Diencephalon (tissue), 2 donors: ENCODE data around the genes SMAD4, DYNAP, RAB27B, CCDC68 and ATP8B1.

- RAMPAGE, long total RNA: start-site peak on the minus strand at chr18:51030050-51030108, 19 and 29 reads in 2 replicates
Measured at GRCh38 chr18:51030002-51030388, at the start of gene SMAD4. SMAD4 (plus strand) TSS chr18:51030213.

GRCh38 chr18:52340365-52340780 is 376 bp downstream of the DCC start:
- RAMPAGE, long total RNA: no peak

GRCh38 chr18:54232523-54232942 is 8.1 kb upstream of the MBD2 start:
- RAMPAGE, long total RNA: no peak

DNA sequence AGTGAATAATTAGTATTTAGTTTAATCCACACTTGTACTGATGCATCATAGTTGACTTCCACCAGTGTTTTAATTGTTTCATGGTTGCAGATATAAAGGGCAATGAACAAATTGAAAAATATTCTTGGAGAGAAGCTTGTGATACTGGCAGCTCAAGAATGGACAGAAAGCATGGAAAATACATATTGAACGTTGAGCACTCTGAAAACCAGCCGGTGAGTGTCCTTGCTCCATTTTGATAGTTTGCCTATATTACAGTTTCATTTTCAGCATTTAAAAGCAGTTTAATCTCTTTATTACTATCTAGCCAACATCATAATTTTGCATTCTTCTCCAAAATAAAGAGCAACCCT is at the start of gene DYNAP:
Gene DYNAP, plus strand, starts transcription at position 121 of the 353 bp plus-strand sequence.
- RAMPAGE, long total RNA: no peak

DNA sequence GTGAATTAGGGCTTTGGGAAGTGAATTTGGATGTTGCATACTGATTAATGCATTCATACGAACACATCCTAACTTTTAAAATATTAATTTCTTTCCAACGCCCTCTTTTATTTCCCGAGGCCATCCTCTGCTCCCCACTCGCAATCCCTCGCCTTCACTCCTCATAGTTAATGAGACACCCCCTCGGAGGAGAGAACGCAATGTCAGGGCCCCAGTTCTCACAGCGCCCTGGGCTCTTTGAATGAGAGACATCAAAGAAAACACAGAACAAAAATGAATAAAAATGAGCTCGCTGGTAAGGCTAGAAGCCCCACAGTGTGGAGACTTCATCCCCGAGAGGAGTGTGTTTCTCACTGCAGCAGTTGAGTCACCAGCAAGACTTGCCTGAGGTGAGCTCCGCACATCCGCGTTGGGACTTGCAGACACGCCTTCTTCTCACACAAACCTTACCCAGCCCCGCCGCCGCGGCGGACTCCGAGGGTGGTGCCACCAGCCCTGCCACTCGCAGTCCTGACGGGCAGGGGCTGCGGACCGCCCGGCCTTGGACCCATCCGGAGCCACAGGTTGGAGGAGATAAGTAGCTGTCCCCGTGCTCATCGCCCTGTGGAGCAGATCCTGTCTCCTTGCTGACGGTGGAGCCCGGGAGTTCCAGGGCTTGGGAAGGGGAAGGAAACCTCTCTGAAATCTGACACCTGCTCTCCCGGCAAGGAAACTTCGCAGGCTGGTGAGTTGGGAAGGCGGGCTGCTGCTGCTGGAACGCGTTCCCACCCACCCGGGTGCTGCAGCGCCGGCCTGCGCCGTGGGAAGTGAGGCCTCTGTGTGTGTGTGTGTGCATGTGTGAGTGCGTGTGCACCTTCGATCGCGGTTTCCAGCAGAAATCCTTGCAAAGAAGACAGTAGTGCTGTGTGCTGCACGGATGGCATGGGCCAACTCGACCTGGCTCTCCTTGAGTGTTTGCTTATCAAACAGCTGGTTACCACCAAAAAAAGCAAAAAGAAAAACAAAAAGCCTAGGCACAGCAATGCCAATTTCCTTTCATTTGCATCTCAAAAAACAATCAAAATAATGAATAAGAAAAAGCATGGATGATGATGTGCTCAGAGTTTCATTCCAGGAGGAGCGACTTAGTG is at the start of gene RAB27B:
Gene RAB27B, plus strand, starts transcription at position 501 of the 1,130 bp plus-strand sequence.
- RAMPAGE, long total RNA: no peak

- RAMPAGE, long total RNA: no peak
Measured at GRCh38 chr18:54946104-54946821, 13.0 kb downstream of the CCDC68 start.

DNA sequence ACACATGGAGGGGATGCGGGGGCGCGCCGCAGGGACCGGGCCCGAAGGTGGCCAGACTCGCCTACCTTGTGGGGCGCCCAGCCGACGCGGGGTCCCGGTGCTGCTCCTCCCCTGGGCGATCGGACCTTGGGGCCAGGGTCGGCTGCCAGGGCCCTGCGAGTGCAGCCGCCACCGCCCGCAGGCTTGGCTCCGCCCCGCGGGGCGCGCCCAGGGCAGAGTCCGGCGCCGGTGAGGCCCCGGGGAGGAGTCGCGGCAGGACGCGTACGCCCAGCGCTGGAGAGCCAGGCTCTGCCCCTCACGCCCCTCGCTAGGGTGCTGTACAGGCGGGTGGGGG is at the start of gene CCDC68:
Gene CCDC68, minus strand, starts transcription at position 191 of the 334 bp plus-strand sequence.
- RAMPAGE, long total RNA: no peak

- RAMPAGE, long total RNA: no peak
Measured at GRCh38 chr18:55326082-55326481, 261.9 kb downstream of the TCF4 start.

DNA sequence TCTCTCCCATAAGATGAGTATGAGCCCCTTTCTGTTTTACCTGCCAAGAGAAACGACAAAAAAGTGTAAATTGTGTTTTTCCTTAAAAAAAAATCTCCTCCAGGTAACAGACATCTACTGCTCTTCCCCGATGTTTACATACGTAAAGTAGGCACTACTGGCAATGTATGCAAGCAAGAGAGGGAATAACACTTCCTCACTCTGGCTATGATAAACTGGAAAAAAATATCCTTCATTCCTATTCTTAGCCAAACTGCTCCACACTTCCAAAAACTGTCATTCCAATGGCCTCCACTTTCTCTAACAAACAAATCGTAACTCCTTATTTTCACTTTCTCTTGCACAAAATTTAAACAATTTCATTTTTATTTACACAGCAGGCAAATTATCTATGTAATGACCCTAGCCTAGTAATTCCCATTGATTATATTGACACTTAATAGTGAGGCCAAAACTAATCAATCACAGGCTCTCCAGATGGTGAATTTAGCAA is 184.5 kb downstream of the TCF4 start:
- RAMPAGE, long total RNA: no peak

- RAMPAGE, long total RNA: no peak
Measured at GRCh38 chr18:55579542-55579775, 8.5 kb downstream of the TCF4 start.

GRCh38 chr18:55721412-55721693 is 133.4 kb upstream of the TCF4 start:
- RAMPAGE, long total RNA: no peak

DNA sequence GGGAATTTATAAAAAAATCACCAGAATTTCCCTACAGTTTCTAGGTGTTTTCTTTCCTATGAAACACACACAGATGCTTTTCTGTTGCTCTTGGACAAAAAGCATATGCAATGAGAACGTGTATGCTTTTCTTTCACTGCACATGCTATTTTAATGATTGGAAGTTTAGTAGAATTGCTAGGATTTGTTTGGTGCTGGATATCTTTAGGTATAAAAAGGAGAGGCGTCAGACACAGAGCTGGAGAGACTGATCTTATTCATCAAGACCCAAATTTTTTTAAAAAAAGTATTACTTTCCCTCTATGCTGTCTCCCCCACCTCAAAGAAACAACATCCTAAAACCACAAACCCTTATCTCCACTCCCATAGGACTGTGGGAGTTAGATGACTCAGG is 144.0 kb upstream of the TCF4 start:
- RAMPAGE, long total RNA: no peak

DNA sequence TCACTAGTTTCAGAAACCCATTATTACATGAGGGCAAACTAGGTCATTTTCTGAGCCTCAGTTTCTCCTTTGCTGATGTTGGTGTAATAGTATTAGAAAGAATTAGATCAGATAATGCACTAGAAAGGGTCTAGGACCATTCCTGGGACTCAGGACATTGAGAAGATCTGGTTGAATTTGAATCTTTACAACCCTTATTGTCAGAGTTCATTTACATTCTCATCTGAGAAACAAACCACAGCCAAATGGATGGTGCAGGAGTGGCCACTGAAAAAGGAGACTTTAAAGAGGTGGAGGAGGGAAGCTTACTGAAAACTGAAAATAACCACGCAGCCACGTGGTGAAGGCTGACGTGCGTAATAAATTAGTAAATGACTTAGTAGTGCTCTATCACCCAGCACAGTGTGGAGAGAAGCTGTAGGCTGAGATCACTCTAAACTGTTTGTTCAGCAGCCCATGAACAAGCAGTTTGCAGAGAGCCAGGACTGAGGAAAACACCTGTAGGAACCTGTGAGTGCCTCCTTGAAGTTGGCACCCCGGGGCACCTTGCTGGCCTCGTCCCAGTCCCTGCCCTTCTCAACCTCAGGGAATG is 193.1 kb downstream of the TXNL1 start:
- RAMPAGE, long total RNA: no peak

DNA sequence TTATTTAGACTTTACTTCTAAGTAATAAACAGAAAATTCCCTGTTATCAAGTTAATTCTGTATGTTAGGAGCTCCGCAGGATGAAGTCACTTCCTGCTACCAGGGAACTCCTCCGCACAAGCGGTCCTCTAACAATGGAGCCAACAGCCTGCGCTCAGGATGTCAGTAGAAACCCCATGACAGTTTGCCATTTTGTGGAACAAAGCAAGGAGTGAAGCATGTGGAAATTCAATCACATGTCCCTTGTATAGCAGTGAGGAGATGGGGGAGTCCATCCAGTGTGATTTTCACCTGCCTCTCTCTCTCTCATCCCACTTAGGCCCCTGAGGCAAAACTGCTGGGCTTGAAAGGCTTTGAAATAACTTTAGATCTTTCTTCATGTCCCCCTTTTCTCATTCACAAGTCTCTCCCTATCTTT is 138.2 kb downstream of the WDR7 start:
- RAMPAGE, long total RNA: no peak

DNA sequence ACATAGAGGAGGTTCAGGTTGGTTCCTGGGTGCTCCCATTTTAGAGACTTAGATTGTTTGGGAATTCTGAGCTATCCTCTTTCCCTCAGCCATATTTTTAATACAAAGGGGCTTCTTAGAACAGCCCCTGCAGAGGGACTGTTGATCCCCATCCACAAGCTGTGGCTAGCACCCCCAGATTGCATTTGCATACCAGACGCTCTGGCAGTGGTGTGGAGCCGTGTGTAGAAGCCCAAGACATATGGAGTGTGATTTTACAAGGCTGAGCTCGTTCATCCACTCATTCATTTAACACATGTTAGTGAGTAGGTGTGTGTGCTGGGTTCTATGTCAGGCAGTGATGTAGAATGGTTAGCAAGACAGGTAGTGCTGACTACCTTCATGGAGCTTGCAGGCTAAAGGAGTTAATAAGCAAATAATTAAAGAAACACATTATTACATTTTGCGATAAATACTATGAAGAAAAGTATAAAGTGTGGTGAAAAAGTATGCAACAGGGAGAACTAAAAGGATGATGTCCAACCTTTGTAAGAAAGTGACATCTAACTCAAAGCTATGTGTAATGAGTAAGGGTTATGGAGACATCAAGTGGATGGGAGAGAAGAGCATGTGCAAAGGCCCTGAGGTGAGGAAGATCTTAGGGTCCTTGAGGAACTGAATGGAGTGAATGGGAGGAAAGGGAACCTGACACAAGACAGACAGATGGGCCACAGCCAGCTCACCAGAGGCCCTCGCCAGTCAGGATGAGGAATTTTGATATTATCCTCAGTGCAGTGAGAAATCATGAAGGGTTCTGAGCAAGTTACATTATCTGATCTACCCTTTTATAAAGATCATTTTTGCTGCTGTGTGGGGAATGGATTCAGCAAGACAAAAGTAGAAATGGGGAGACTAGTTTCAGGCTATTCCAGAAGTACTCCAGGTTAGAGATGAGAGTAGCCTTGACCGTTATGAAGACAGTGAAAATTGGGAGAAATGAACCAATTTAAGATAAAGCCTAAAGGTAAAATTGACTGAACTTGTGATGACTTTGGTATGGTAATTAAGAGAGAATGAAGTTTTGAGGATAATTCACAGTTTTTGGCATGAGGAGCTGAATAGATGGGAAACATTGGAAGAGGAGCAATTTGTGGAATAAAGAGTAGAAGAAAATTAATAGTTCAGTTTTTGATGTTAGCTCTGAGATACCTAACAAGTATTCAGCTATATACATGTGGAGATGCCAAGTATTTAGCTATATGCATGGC is 166.3 kb upstream of the BOD1L2 start:
- RAMPAGE, long total RNA: no peak

GRCh38 chr18:57693780-57694787 is 72.4 kb upstream of the NARS1 start:
- RAMPAGE, long total RNA: no peak

DNA sequence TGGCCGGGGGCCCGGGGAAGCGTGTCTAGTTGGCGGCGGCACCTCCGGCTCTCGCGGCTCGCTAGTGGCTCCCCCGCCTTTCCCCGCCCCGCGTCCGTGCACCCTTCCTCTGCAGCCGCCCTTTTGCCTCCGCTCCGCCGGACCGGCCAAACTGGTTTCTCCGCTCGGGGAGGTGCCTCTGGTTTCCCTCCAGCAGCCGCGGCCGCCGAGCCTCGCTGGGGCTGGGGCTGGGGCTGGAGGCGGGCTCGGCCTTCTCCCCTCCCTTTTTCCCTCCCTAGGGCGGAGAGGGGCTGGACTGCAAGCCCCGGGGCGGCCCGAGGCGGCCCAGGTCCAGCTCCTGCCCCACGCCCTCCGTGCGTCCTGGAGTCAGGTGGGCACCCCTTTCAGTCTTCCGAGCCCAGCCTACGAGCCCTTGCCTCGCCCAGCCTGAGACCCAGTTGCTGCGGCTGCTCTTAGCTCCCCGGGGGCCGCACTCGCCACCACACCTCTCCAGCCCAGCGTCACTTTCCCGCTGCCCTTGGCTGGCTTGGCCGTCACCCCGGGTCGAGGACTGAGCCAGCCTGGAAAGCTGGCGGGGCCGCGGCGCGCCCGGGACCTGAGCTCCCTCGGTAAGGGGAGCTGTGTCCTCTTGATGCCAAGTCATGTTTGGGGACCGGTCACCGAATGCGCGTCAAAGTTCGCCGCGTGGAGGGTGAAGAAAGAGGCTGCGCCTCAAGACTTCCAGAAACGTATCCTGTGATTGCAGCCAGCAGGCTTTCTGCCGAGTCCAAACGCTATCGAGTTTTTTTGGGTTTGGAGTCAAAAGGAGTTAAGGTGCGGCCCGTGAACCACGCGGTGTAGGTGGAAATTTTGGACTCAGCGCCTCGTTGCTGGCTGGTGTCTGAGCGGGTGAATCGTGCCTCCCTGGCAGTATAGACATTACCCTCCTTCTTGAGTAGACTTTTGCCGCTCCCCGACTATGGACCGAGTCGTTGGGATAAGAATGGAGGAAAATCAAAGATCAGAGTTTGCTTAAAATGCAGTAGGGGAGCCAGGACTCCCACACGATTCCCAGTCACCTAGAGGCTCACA is at the start of gene ATP8B1:
Gene ATP8B1, minus strand, starts transcription at position 180 of the 1,071 bp plus-strand sequence.
- RAMPAGE, long total RNA: no peak

GRCh38 chr18:57901685-57902234 is 98.6 kb upstream of the ATP8B1 start:
- RAMPAGE, long total RNA: no peak

DNA sequence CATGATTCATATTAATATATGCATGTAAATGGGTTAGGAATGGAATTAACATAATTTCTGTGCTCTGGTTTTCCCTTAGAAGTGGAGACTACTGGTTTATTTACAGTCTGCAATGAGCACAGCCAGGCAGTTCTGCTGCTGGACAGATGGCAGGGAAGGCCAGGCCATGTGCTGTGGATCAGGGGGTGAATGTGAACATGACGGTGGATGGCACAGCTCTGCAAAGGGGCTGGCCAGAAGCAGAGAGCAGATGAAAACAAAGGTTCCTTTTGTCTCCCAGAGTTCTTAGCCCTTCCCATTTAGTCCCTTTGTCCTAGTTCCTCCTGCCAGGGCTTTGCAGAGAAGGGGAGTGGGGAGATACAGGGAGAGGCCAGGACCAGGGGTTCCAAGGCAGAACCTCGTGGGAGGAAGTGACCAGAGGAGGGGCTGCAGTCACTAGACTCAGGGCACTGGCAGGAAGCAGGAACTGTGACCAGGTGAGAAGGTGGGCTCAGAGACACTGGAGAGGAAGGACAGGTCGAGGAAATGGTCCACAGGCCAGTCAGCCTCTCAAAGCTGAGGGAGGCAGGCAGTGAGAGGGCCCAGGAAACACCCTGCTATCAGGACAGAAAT is 112.9 kb upstream of the ATP8B1 start:
- RAMPAGE, long total RNA: no peak

- RAMPAGE, long total RNA: no peak
Measured at GRCh38 chr18:58043356-58043831, 632 bp upstream of the NEDD4L start.